Gastroesophageal sphincter (tissue), 4 donors: ENCODE results near the genes PUDP and PNPLA4.

- PRO-cap, result no peak
- RAMPAGE, long total RNA, 4 experiments, result no peak in any of the 4 experiments
Measured at GRCh38 chrX:5648761-5649361, 579.8 kb downstream of the NLGN4X start.

DNA sequence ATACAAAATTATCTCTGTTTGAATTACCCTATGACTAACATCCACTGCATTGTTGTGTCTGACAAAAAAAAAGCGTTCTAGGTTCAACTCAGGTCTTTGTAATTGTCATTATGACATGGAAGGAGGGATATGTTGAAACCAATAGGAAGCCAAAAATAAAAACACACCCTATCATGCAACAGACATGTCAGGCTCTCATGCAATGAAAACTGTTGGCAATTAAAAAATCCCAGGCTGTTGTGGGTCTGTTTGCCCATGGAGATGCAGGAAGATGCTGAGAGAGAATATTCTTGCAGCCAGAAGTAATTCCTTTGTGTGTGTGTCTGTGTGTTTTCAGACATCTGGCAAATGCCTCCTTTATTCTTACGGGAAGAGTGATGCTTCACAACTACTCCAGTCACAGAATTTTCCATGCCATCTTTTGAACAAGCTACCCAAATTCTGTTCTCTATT lies 107.4 kb downstream of the NLGN4X start:
- PRO-cap, result no peak
- RAMPAGE, long total RNA, 4 experiments, result no peak in any of the 4 experiments

DNA sequence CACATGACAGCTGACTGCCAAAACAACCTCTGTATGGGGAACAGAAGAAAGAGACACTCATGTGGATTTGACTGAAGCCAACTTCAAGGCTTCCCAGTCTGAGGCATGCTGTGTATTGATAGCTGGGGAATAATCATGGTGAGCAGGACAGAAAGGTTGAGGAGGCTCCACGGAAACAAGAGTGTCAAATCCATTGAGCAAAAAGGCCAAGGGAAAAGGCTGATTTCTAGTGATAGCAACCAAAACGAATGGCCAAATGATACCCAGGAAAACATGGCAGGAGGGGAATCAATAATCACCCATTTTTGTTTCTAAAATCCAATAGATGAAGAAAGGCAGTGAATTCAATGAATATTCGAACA lies 74.1 kb upstream of the VCX3A start:
- PRO-cap, result no peak
- RAMPAGE, long total RNA, 4 experiments, result no peak in any of the 4 experiments

DNA sequence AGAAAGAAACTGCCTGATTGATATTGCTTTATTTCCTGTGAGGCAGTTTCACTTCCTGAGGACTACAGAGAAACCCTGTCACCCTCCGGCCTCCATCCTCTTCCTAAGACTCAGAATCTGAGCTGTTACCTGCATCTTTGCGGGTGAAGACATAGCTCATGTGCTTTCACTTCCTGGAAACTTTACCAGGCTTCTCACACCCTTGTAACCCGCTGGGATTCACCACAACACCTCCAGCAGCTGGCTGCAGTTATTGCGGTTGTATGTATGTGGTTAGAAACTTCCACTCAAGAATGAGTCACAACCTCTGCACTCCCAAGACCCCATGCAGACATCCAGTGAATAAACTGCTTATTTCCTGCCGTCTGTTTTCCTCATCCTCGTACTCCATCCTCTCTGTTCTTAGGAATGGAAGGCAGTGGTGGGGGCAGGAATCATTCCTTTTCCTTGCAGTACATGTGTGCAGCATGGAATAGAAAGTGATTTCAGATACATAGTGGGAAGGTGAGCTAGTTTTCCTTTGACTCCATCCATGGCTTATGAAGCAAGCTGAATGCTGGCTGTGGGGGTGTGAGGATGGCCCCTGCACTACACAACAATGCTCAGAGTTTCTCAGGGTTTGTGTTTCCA lies 63.4 kb upstream of the STS start:
- PRO-cap, result no peak
- RAMPAGE, long total RNA, 4 experiments, result no peak in any of the 4 experiments

GRCh38 chrX:7147536-7148509 lies at the start of gene PUDP:
TSS of gene PUDP (minus strand) at chrX:7148153.
- PRO-cap, result unidirectional peak, plus-strand start at chrX:7147721; bidirectional peak, plus-strand start at chrX:7147889, minus-strand start at chrX:7147898; unidirectional peak, minus-strand start at chrX:7147976; bidirectional peak, plus-strand start at chrX:7148386, minus-strand start at chrX:7148126
- RAMPAGE, long total RNA, 4 experiments, result start-site peak on the minus strand in 4 of 4 experiments, at chrX:7148126-7148148 at its widest, 23 to 119 reads per replicate

- PRO-cap, result bidirectional peak, plus-strand start at chrX:7927530, minus-strand start at chrX:7927413
- RAMPAGE, long total RNA, 4 experiments, result start-site peak on the minus strand in 3 of 4 experiments, at chrX:7927383-7927714 at its widest, 15 to 142 reads per replicate
Measured at GRCh38 chrX:7926740-7928101, at the start of gene PNPLA4. TSS of gene PNPLA4 (minus strand) at chrX:7927413.

GRCh38 chrX:9148692-9149478 lies 115.0 kb upstream of the FAM9B start:
- PRO-cap, result no peak
- RAMPAGE, long total RNA, 4 experiments, result no peak in any of the 4 experiments

DNA sequence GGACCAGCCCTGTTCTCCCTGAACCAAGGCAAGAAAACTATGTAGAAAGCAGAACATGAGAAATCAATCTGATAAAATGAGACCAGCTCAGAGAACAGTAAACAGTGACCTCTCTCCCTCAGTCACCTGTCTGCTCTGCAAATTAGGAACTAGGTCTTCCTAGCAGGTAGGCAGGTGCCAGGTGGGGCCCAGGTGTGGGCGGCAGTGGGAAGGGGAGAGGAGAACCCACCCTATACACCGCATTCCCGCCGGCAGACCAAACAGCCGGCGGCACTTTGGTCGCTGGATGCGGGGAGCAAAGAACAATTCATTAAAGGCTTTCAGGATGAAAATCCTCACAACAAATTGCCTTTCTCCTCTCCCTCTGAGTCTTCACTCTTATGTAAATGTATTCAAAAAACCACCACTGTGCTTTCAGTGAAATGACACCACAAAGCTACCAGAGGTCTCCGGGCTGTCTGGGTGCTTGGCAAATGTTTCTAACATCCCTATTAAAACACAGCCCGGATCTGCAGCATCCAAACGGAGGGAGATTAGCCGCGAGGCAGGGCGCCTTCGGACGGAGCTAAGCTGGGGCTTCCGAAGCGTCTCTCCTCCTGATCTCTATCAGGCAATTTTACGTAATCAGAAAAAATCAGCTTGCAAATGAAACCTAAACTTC lies 171.9 kb upstream of the TBL1X start:
- PRO-cap, result no peak
- RAMPAGE, long total RNA, 4 experiments, result no peak in any of the 4 experiments

- PRO-cap, result no peak
- RAMPAGE, long total RNA, 4 experiments, result no peak in any of the 4 experiments
Measured at GRCh38 chrX:9352239-9352751, 112.6 kb upstream of the TBL1X start.

DNA sequence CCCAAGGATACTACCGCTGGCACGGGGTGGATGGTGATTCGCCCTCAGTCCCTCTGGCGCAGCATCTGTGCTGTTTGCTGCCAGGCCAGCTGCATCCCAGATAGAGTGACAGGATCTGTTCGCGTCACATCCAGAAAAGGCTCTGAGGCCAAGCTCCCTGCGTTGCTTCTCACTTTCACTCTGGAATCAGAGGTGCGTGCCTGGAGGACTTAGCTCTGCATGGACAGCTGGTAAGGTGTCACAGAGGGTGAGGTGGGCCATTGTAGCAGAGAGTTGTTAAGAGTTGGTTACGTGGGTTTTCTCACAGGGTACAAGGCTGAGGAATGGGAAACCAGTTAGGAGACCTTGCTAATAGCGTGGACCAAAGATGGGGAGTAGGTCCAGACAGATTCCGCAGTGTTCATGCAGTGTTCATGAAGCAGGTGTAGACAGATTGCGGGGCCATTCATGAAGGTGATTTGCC lies 95.5 kb downstream of the TBL1X start:
- PRO-cap, result no peak
- RAMPAGE, long total RNA, 4 experiments, result no peak in any of the 4 experiments

DNA sequence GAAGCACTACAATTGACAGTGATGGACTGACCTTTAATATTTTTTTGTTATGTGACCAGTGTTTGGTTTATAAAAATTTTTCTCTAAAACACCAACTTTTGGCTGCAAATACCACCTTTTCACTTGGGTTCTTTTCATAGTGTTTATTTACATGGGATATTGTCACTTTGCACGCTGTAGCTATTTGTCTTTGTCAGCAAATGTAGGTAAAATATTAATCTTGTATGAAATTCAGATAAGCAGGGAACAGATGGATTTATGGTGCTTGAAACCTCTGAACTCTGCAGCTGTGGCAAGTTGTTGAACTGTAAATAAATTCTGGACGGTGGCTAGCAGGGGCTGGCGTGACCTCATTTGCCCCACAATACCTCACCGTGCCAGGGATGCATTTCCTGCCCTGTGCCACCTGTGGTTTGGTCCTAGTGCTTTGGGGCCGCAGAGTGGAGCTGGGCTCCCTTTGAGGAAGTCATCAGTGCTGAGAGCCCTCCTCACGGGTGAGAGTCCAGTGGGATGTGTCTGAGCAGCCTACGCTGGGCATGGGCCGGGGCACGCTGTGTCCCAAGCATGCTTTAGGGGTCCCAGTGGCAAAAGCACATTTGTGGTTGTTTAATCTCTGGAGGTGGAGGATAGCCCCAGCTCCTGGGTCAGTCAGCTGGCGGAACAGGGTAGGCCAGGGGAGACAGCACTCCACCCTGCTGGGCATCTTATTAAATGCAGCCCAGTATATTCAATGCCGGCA lies 108.6 kb downstream of the TBL1X start:
- PRO-cap, result no peak
- RAMPAGE, long total RNA, 4 experiments, result no peak in any of the 4 experiments

DNA sequence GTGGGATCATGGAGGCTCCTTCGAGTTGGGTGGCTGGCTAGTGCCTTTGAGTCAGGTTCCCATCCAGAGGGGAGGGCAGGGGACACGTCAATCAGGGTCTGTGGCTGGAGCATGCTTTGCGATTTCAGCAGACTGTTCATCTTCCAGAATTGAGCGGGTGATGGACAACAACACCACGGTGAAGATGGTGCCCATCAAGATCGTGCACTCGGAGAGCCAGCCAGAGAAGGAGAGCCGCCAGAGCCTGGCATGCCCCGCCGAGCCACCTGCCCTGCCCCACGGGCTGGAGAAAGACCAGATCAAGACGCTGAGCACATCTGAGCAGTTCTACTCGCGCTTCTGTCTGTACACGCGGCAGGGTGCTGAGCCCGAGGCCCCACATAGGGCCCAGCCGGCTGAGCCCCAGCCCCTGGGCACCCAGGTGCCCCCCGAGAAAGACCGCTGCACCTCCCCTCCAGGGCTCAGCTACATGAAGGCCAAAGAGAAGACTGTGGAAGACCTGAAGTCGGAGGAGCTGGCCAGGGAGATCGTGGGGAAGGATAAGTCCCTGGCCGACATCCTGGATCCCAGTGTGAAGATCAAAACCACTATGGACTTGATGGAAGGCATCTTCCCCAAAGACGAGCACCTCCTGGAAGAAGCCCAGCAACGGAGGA lies 30.0 kb upstream of the CLDN34 start:
- PRO-cap, result no peak
- RAMPAGE, long total RNA, 4 experiments, result no peak in any of the 4 experiments

GRCh38 chrX:10015414-10016109 lies 48.4 kb downstream of the CLDN34 start:
- PRO-cap, result bidirectional peak, plus-strand start at chrX:10015518, minus-strand start at chrX:10015520
- RAMPAGE, long total RNA, 4 experiments, result no peak in any of the 4 experiments

DNA sequence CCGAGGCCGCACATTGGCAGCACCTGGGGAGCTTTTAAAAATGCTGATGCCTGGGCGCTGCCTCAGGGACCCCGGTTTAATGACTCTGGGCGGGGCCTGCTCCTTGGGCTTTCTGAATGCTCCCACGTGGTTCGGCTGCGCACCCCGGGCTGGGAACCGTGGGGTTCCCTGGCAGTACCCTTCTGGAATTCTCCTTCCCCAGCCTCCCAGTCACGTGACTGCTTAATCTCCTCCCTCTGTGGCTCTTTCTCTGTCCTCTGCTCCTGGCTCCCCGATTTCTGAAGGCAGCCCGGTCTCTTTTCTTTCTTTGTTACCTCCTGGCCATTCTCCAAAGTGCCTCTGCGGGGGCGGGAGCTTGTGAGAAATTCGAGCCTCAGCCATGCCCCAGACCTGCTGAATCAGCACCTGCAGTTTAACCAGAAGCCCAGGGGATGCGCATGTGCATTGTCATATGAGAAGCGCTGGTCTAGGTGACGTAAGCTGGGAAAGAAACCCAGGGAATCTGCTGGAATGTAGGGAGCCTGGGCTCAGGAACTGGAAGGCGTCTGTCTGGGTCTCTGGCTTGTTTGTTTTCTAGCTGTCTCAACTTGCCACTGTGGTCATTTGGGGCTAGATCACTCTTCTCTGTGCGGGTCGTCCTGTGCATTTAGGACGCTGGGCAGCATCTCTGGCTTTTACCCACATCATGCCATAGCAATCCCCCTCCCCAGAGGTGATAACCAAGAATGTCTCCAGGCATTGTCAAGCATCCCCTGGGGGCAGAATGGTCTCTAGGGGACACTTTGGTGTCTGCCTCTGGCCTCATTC lies 16.8 kb downstream of the CLCN4 start:
- PRO-cap, result no peak
- RAMPAGE, long total RNA, 4 experiments, result no peak in any of the 4 experiments

DNA sequence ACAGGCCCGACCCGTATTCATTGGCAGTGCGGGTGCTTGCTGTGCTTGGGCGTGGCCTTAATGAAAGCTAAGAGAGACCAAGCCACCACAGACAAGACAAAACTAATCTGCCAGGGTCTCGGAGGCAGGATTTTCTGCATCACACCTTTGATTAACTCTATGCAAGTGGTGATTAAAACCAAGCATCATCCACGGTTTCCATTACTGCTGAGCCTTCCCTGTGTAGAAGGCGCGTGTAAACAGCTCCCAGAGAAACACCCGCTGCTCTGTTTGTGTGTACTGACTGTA lies 40.6 kb downstream of the CLCN4 start:
- PRO-cap, result no peak
- RAMPAGE, long total RNA, 4 experiments, result no peak in any of the 4 experiments

- PRO-cap, result no peak
- RAMPAGE, long total RNA, 4 experiments, result no peak in any of the 4 experiments
Measured at GRCh38 chrX:10285591-10285883, 128.8 kb downstream of the CLCN4 start.

DNA sequence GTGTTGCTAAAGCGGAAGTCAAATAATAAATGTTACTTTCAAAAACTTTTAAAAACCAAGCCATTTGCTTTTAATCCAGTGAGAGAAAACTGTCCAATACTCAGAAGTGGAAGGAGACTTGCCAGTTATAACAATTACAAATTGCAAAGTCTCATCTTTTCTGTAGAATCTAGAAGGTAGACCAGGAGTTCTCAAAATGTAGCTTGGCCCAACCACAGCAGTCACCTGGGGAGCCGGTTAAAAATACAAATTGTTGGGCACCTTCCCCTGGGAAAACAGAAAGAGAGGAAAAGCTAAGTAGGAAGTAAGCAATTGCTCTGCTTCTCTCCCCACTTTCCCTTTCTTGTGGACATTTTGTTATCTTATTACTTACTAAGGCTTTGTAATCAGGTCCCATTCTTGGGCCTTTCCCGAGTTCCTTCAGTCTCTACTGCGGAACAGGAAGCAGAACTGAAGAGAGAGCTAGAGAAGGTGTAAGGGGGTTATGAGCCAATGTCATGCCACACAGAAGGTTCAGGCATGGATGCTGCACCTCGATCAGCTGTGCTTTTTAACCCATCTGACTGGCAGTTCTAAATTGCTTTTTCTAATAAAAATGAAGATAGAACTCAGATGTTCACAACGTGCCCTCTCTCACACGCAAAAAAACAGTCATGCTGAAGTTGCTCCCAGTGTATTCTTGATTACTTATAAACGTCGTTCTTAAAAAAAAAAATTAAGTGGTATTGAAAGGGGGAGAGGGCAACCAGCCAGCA lies 83.7 kb downstream of the MID1 start:
- PRO-cap, result no peak
- RAMPAGE, long total RNA, 4 experiments, result no peak in any of the 4 experiments

DNA sequence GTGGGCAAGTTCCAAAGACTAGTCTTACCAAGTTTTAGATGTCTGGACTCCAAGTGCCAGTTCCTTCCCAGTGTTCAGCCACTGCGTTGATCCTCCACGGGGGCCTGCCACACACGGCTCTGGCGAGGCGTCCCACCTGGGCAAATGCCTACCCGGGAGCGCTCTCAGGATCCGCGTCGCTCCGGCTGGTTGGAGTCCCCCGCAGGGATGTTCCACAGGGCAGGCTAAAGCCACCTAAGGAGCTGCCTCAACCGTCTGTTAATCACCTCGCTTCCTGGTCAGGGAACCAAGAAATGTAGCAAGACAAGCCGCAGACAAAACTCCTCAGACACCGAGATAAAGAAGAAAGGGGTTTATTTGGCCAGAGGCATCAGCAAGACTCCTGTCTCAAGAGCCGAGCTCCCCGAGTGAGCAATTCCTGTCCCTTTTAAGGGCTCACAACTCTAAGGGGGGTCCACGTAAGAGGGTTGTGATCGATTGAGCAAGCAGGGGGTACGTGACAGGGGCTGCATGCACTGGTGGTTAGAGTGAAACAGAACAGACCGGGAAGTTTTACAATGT lies 30.7 kb downstream of the MID1 start:
- PRO-cap, result no peak
- RAMPAGE, long total RNA, 4 experiments, result no peak in any of the 4 experiments

DNA sequence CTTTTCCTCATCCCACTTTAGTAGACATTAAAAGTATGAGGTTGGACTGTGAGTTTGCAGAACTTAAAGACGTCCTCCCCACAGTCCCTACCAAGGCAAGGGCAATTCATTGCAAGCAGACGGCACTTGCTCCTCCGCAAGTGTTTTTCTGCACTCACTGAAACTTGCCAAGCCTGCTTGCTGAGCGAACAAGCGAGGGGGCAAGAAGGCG lies 1.6 kb downstream of the MID1 start:
- PRO-cap, result no peak
- RAMPAGE, long total RNA, 4 experiments, result no peak in any of the 4 experiments

DNA sequence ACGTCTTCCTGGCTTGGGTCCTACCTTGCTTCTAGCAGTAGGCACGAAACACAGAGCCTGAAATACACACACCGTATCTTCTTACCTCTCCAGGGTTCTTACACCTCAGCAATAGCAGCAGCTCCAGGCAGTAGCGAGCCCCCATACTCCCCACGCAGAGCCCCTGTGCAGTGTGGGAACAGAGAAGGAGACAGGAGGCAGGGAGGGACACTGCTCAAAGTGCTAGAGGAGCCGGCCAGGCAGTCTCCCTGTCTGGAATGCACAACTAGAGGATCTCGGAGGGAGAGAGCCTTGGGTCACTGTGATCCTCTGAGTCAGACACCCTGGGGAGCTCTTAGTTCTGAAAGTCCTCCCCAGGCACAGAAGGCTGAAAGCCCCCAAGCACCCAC lies 15.9 kb downstream of the AMELX start:
- PRO-cap, result no peak
- RAMPAGE, long total RNA, 4 experiments, result start-site peak on the minus strand in 1 of 4 experiments, centred at position 266 of the sequence, 7 reads per replicate